ENCODE measurements around the genes ZNF445 and ZNF197.

DNA sequence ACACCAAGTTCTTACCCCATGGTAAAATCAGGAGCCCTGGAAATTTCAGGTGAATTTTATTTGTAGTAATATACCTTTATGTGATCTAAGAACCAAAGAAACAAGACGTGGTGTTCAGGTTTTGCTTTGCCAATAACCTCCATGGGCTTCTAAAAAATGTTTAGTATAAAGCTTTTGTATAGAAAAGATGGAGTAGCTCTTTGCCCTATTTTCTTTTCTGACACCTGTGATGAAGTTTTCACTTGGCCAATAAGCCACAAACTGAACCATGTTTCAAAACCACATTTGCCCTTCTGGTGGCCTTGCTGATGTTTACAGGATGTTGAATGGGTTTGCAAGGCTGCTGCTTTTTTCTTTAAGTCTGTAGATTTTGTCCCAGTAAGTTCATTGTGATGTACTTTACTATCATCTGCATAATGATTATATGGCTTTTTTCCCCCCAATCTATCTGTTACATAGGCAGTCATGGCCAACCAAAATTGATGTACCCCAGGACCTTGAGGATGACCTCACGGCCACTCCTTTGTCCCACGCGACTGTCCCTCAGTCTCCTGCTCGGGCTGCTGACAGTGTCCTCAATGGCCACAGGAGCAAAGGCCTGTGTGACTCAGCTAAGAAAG lies 60.6 kb downstream of the SNRK start:
- PRO-cap, result no peak

DNA sequence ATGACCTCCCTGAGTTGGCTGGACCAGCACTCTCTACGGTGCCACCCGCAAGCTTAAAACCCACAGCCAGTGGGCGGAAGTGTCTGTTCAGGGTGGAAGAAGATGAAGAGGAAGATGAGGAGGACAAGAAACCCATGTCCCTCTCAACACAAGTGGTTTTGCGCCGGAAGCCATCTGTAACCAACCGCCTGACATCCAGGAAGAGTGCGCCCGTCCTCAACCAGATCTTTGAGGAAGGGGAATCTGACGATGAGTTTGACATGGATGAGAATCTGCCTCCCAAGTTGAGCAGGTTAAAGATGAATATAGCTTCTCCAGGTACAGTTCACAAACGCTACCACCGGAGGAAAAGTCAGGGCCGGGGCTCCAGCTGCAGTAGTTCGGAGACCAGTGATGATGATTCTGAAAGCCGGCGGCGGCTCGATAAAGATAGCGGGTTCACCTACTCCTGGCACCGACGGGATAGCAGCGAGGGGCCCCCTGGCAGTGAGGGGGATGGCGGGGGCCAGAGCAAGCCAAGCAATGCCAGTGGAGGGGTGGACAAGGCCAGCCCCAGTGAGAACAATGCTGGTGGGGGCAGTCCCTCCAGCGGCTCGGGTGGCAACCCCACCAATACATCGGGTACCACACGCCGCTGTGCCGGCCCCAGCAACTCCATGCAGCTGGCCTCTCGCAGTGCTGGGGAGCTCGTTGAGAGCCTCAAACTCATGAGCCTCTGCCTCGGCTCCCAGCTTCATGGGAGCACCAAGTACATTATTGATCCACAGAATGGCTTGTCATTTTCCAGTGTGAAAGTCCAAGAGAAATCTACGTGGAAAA lies 61.4 kb downstream of the SNRK start:
- PRO-cap, result no peak

DNA sequence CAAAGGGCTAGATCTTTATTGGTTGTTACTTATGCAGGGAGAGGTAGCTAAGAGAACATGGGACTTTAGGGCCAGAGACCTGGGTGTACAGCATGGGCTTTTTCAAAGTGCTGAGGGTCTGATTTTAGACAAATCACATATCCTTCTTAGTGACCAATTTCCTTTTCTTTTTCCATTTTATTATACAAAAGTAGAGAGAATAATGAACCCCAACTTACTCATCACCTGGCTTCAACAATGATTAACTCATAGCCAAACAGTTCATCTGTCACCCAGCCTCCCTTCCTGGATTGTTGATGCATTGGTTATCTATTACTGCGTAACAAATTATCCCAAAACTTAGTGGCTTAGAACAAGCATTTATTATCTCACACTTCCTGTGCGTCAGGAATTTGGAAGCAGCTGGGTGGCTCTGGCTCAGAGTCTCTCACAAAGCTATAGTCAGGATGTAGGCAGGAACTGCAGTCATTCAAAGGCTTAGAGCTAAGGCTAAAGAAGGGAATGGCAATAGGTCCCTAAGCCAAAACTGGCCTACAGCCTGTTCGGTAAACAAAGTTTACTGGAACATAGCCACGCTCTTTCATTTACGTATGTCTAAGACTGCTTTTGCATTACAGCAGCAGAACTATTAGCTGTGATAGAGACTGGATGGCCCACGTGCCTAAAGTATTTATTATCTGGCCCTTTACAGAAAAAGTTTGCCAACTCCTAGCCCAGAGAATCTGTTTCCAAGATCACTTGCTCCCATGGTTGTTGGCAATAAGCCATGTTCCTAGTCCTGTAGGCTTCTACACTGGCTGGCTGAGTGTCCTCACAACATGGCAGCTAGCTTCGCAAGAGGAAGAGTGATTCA lies 132.2 kb downstream of the SNRK start:
- PRO-cap, result no peak

- PRO-cap, result no peak
Observed at GRCh38 chr3:43485808-43486189, 136.0 kb downstream of the ANO10 start.

- PRO-cap, result no peak
Observed at GRCh38 chr3:43644240-43644680, 22.4 kb upstream of the ANO10 start.

DNA sequence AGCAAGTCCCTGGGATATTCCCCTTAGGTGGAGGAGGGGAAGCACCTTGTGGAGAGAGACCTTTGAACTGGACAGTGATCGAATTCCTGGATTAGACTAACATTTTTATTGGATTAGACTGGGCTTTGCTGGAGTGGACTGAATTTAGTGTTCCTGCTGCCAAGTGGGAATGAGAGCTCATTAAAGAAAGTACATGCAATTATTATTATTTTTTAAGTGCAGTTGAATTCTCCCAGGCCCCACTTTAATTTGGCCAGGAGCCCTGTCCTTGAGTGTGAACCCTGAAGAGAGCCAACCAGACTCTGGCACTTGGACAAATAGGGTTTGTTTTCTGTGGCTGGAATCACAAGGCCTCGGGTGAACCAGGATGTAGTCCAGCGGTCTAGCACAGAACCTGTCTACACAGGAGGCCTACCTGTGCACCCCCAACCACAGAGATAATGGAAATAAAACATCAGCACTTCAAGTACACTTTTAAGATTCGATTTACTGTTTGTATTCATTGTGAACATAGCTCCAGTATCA lies 193.2 kb downstream of the ABHD5 start:
- PRO-cap, result no peak

DNA sequence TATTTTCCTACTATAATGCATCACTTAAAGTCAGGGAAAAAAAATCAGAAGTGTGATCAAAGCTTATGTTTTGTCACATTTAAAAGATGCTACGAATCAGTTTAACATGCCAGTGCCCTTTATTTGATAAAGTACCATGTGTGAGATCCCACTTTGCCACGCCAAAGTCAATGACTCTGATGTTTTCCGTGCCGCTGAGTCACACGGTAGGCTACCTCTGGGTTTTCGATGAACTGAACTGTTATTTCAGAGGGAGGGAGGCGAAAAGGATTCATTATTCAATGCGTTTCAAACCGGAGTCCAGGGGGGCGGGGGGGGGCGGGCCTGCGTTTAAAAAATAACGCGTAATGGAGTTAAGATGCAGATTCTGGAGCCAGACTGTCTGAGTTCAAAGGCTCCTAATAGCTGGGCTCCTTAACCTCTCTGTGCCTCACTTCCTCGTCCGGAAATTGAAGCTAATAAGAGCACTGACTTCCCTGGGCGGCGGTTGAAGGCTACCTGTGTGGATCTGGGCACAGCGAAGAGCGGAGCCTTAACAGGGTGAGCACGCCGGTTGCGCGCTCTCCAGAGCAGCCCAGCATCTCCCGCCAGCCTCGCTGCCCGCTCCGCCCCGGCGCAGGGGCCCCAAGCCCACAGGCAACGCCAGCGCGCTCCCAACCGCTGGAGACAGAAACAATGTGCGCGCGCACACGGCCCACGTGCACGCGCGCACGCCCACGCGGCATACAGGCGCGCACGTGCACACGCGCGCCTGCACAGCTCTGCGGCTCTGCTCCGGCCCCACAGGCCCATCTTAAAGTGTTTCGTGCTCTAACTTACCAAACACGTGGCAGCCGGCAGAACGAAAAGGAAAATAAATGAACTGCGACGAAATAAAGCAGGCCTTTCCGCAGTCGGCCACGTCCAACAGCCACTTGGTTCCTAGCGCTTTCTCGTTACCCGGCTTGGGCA lies 203.3 kb downstream of the ABHD5 start:
- PRO-cap, result no peak

DNA sequence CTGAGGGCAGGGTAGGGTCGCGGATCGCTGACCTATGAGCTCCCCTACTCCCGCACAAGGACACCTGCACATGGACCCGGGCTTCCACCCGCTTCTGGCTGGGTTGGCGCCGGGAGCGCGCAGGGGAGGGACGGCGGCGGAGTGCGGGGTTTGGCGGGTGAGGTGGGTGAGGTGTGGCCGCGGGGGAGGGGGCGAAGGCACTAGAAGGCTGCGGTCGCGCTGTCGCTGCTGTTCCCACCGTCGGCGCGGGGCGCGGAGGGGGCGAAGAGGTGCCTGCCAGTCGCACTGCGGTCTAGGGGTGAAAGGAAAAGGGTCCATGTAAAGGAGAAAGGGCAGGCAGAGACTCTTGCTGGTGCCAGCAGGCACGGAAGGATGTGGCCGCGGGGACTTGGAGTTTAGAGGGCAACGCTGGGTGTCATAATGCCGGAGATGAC lies 246.0 kb upstream of the TOPAZ1 start:
- PRO-cap, result no peak

- PRO-cap, result no peak
Observed at GRCh38 chr3:44355687-44356075, 17.1 kb downstream of the TCAIM start.

- PRO-cap, result no peak
Observed at GRCh38 chr3:44412104-44413021, 65.1 kb downstream of the ZNF445 start.

- PRO-cap, result no peak
Observed at GRCh38 chr3:44450237-44451091, 27.0 kb downstream of the ZNF445 start.

DNA sequence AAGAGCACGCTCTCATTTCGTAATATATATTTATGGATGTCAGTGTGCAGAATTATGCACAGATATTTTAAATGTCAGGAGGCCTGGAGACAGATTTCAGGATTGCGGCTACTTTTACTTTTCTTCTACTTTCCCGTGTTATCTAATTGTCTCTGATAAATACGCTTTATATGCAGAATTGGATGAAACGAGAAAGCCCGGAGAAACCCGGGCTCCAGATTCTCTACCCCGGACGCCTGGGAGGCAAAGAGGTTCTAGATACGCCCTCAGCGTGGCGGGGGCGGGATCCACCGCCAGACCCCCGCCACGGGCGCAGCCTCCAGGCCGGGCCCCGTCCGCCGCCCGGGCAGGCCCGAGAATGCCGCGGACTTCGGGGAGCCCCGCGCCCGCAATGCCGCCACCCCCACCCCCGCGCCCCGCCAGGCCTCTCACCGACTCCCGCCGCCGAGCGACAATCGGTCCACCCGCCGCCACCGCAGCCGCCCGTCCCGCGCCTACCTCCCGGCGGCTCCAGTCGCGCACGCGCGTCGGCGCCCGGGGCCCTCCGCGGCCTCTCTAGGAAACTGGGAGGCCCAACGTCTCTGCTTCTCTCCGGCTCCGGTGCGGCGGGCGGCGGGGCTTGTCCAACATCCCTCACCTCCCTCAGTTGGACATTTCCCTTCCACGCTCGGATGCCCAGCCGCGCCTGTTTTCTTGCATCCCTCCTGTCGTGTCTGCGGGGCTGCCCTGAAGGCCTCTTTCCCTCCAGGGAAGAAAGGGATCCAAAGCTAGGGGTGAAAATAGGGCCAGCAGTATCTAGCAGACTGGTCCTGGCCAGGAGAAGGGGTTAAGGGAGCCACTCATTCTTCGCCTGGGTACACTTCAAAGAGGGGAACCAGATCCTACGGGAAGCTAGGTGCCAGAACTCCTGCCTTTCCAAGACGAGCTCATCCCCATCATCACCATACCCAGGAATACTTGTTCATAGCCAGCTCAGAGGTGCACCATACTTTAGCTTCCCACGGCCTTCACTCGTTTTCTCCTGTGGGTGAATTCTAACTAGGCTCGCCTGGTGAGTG lies at the start of gene ZNF445:
Gene ZNF445, minus strand, starts transcription at position 512 of the 1,058 bp plus-strand sequence.
- PRO-cap, result bidirectional peak, plus-strand start at position 597 of the sequence, minus-strand start at position 496 of the sequence

- PRO-cap, result bidirectional peak, plus-strand start at chr3:44625037, minus-strand start at chr3:44624952
Observed at GRCh38 chr3:44624601-44625563, at the start of gene ZNF197. Gene ZNF197, plus strand, starts transcription at chr3:44625036.

DNA sequence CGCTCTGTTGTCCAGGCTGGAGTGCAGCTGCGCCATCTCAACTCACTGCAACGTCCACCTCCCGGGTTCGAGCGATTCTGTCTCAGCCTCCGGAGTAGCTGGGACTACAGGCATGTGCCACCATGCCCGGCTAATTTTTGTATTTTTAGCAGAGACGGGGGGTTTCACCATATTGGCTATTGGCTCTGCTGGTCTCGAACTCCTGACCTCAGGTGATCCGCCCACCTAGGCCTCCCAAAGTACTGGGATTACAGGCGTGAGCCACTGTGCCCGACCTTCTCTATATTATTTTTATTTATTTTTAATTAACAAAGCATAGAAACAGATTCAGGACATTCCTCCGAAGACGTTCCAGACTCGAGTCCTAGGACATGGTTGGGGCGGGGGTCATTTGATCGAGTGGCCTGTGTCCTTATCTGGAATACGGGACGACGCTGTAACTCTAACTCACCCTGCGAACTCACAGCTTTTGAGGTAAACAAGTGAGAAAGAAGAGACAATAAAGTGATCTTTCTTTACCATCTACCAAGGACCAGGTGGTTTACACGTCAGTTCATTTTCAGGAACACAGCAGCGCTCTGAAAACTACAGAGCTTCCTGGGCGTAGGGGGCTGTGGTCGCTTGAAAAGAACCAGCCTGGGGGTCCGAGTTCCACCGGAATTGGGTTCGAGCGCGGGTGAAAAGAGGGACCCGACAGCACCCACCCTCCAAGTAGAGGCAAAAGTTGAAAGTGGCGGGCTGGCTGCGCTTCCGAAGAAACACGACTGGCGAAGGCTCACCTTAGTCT lies 510 bp downstream of the KIAA1143 start:
- PRO-cap, result no peak

DNA sequence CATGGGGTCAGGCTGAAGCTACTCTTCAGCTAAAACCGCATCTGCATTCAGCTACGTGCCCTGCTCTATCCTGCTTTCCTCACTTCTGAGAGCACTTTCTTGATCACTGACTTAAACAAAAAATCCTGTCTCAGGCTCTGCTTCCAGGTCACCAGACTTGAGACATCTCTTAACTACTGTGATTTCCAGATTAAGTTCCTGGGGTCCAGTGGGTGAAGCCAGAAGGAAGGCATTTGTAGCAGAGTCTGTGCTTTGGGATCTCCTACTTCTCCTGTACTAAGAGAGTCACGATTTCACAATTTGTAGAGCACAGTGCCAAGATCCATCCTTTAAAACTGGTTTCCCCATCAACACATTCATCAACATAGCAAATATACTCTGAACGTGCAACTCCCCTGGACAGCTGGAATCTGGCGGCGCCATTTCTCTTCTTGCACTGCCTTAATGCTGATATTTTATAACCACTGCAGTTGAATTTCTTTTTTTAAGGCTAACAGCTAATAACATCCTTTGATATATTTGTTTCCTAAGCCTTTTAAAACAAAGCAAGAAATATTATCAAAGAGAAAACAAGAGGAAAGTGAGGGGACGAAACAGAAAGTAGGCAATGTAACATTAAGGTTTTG lies 33.2 kb downstream of the CDCP1 start:
- PRO-cap, result no peak

- PRO-cap, result no peak
Observed at GRCh38 chr3:45688370-45688993, 714 bp upstream of the SACM1L start.

DNA sequence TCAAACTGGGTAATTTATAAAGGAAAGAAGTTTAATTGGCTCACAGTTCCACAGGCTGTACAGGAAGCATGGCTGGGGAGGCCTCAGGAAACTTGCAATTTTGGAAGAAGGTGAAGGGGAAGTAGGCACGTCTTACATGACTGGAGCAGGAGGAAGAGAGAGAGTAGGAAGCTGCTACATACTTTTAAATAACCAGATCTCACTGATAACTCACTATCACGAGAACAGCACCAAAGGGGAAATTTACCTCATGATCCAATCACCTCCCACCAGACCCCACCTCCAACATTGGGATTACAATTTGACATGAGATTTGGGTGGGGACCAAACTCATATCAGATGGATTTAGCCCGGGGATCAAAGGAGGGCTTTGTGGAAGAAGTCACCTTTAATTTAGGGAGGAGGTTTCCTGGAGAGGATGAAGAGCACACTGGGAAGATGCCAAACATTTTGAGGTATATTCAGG lies 4.7 kb downstream of the SLC6A20 start:
- PRO-cap, result no peak

- PRO-cap, result no peak
Observed at GRCh38 chr3:45816726-45817036, 20.3 kb upstream of the SLC6A20 start.

- PRO-cap, result no peak
Observed at GRCh38 chr3:46017594-46017917, 9.7 kb downstream of the XCR1 start.

- PRO-cap, result no peak
Observed at GRCh38 chr3:46206197-46206637, 1.9 kb downstream of the CCR1 start.

All from left cardiac atrium (tissue), 1 donor.